Temporal lobe (tissue), 2 donors: Measurements from ENCODE around the genes FAM83E, CGB3 and PPFIA3.

- RAMPAGE, long total RNA = no peak
These were observed 9.1 kb upstream of the NOP53 start for GRCh38 chr19:47736260-47736715.

DNA sequence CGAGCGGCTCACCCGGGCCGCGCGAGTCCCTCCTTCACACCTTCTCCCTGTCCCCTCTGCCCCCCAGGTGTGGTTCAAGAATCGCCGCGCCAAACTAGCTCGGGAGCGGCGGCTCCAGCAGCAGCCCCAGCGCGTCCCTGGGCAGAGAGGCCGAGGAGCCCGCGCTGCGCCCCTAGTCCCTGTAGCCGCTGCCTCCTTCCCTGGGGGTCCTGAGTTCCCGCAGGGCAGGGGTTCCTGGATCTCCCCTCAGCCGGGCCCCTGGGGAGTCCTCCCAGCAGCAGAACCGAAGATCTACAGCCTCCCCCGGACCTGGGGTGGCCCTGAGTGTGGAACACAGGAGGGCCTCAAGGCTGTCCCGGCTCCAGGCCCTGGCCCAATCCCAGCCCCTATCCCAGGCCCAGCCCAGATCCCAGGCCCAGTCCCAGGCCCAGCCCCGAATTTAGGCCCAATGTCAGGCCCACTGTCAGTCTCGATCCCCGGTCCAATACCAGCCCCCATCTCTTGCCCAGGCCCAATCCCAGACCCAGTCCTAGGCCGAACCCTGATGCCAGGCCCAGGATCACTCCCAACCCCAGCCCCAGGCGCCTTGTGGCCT, 1.8 kb downstream of the TPRX2 start:
- RAMPAGE, long total RNA = no peak

- RAMPAGE, long total RNA = no peak
These were observed 8.8 kb downstream of the LIG1 start for GRCh38 chr19:48161358-48161735.

- RAMPAGE, long total RNA = no peak
These were observed 7.0 kb downstream of the EMP3 start for GRCh38 chr19:48331922-48333091.

DNA sequence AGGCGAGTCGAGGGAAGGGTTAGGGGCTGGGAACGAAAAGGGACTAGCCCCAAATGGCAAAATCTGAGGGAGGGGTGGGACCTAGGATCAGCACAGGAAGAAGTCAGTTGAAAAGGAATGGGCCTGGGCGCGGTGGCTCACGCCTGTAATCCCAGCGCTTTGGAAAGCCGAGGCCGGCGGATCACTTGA, 5.6 kb downstream of the GRIN2D start:
- RAMPAGE, long total RNA = no peak

- RAMPAGE, long total RNA = no peak
These were observed 25.7 kb downstream of the GRIN2D start for GRCh38 chr19:48419084-48419671.

DNA sequence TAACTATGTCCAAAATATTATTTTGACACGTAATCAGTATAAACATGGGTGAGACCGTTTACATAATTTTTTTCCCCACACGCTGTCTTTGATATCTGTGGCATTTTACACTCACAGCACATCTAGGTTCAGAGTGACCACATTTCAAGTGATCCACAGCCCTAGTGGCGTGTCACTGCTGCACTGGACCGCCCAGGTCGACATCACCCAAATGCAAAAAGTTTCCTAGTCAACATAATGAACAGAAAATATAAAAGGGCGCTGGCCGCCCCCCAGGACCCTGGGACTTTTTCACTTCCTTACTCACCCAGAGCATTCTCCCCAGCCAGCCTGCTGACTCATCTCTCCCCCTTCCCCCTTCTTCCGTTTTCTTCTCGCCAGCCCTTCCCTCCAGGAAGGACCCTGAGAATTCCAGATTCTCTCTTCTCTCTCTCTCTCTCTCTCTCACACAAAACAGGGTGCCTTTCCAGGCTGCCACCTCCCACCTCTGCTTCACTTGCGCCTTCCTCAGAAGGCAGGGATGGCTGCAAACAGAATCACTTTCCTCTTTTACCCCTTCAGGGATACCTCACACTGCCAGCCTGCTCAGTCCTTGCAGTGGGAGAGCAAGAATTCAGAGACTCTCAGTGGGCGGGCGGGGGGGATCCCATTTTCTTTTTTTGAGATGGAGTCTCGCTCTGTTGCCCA, 21.0 kb upstream of the GRWD1 start:
- RAMPAGE, long total RNA = no peak

GRCh38 chr19:48614548-48615657, at the start of gene FAM83E:
FAM83E (minus strand) TSS chr19:48615076.
- RAMPAGE, long total RNA = no peak

- RAMPAGE, long total RNA = no peak
These were observed 2.8 kb downstream of the MAMSTR start for GRCh38 chr19:48716527-48717409.

GRCh38 chr19:48872857-48873125, 570 bp downstream of the PPP1R15A start:
- RAMPAGE, long total RNA = no peak

GRCh38 chr19:48878290-48879530, 6.5 kb downstream of the PPP1R15A start:
- RAMPAGE, long total RNA = no peak

DNA sequence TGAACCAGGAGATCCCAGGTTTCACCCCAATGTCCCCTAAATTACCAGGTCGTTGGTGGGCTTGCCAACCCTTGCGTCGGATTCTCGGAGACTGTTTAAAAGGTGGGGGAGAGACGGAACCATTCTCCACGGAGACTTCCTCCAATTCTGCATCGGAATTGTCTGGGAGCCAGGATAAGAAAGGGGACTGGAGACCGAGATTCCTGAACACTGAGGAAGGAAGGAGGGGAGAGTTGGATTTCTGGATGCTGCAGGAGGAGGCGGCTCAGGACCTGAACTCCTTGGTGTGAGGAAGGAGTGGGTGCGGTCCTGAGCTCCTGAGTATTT, 3.6 kb downstream of the TULP2 start:
- RAMPAGE, long total RNA = no peak

DNA sequence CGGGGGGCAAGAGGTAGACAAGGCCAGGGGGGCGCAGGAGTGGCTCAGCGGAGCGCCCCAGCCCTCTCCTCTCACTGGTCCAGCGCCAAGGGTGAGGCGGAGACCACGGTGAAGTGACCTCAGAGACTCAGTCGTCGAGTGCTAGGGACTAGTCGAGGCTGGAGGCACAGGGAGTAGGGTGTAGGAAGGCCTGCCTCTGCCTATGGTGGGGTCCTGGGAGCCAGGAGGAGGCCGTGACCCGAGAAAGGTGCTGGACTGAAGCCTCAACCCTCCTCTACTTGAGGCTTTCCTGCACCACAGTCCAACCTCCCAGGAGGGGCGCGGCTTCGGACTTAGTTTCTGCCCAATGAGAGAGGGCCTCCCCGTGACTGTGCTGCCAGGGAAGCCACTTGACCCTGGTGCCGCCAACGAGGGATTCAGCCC, at the start of gene CGB3:
Gene CGB3 (minus strand): TSS at position 252 of the 423 bp plus-strand sequence.
- RAMPAGE, long total RNA = no peak

GRCh38 chr19:49097533-49098541, 12.6 kb downstream of the SNRNP70 start:
- RAMPAGE, long total RNA = no peak

DNA sequence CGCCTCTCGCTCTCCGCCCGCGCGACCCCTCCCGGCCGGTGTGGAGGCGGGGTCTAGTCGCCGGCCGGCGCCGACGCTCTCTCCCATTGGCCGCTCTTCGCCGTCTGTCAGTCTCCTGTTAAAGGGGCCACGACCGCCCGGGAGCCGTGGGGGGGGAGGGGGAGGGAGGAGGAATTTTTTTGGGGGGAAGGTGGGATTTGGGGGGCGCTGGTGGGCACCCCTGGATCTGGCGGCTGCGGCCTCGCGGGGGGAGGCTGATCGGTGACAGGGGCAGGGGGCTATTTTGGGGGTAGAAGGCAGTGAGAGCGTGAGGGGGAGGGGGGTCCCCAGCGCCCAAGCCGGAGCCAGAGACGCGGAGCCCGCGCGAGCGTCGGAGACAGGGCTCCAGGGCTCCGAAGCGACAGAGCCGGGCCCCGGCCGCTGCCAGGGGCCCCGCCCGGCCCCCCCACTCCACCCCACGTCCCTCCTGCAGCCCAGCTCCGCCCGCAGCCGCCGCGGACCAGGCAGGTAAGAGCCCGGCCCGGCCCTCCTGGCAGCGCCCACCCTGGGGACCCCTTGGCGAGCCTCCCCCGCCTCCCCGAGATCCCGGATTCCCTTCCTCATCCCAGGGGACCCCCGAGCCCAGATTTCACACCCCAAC, at the start of gene PPFIA3:
Gene PPFIA3 (plus strand): TSS at position 329 of the 640 bp plus-strand sequence.
- RAMPAGE, long total RNA = no peak

DNA sequence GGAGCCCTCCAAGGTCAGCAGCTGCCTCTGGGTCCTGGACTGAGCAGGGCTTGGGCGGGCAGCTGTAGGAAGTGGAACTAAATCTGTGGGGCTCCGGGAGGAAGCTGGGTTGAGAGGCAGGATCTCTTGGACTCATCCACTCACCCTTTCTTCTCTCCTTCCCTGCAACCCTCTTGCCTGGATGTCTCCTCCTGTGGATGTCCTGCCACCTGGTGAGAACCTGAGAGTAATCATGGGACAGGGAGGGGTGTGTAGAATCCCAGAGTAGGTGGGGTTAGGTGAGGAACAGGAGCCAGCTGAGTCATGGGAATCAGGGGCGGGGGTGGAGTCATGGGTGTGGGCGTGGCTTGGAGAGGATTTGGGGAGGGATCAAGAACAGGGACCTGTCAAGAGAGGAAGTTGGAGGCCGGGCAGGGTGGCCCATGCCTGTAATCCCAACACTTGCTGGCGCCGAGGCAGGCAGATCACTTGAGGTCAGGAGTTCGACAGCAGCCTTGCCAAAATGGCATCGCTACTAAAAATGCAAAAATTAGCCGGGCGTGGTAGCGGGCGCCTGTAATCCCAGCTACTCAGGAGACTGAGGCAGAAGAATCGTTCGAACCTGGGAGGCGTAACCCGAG, 16.7 kb downstream of the PPFIA3 start:
- RAMPAGE, long total RNA = no peak

GRCh38 chr19:49148701-49149195, 6.4 kb downstream of the HRC start:
- RAMPAGE, long total RNA = no peak

DNA sequence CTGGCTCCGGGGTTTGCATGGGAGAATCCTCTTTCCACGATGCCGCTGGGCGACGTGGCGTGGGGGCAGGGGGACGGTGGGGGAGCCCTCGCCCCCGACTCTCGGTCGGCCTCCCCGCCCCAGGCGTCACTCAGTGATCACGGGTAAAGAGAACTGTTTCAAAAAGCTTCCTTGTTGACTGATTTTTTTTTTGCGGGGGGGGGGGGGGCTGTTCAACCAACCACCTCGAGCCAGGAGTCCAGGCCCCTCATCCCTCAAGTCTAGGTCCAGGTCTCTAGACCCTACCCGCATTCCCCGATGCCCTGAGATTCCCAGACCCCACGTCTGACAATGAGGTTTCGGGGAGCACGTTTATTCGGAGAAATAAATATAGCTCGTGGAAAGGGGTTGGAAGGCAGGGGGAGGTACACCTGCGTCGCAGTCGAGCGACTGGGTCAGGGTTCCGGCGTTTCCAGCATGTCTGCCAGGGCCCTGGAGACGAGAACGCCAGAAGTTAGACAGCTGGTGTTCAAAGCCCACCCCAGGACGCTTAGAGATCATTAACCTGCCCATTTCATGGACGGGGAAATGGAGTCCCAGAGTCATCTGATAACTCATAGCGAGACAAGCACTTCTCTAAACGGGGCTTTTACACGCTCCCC, 4.2 kb downstream of the HRC start:
- RAMPAGE, long total RNA = no peak

GRCh38 chr19:49155701-49156533, 721 bp upstream of the HRC start:
- RAMPAGE, long total RNA = no peak

- RAMPAGE, long total RNA = no peak
These were observed 52.7 kb downstream of the TRPM4 start for GRCh38 chr19:49209942-49210961.